Upper lobe of left lung (tissue), 5 donors: ENCODE results near the gene SLC26A3.

DNA sequence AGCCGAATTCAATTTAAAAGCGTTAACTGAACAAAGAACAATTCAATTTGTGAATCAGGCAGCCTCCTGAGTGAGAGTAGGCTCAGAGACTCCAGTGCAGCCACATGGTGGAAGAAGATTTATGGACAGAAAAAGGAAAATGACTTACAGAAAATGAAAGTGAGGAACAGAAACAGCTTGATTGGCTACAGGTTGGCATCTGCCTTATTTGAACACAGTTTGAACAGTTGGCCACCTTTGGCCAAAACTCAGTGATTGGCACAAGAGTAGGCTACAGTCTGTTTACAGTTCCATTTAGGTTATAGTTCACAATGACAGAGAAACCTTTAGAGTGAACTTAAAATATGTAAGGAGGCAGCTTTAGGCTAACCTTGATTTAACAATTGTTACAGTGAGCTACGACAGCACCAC, 86.3 kb upstream of the CCDC71L start:
- PRO-cap, 2 experiments, result no peak in any of the 2 experiments
- RAMPAGE, long total RNA, 4 experiments, result no peak in any of the 4 experiments

DNA sequence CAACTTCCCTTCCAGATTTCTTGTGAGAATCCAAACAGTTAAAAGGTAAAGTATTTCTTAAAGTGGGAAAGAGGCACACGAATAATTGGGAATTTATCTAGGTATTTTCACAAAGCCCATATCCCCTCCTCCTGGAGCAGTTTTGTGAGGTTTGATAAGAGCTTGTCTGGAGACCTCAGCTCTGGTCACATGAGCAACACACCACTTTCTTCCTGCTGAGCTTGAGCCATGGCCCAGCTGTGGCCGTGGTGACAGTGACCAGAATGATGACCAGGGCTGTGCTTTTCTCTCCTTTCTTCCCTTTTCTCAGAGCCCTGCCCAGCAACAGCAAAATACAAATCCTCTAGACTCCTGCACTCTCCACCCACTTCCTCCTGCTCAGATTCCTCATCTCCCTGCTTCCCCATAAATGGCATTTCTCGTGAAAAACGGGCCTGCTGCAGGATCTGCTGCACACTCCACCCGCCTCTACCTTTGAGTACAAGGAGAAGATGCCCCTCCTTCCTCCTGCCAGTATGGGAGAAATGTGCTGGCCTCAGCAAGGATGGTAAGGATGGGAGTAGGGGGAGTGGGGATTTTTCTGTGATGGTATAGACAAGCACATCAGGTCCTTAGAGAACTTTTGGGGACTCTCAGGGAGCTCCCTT, 87.8 kb downstream of the PIK3CG start:
- PRO-cap, 2 experiments, result no peak in any of the 2 experiments
- RAMPAGE, long total RNA, 4 experiments, result no peak in any of the 4 experiments

GRCh38 chr7:106978321-106978942, 66.1 kb upstream of the PRKAR2B start:
- PRO-cap, 2 experiments, result no peak in any of the 2 experiments
- RAMPAGE, long total RNA, 4 experiments, result no peak in any of the 4 experiments

- PRO-cap, 2 experiments, result no peak in any of the 2 experiments
- RAMPAGE, long total RNA, 4 experiments, result no peak in any of the 4 experiments
These were observed 34.2 kb downstream of the HBP1 start for GRCh38 chr7:107202917-107203535.

DNA sequence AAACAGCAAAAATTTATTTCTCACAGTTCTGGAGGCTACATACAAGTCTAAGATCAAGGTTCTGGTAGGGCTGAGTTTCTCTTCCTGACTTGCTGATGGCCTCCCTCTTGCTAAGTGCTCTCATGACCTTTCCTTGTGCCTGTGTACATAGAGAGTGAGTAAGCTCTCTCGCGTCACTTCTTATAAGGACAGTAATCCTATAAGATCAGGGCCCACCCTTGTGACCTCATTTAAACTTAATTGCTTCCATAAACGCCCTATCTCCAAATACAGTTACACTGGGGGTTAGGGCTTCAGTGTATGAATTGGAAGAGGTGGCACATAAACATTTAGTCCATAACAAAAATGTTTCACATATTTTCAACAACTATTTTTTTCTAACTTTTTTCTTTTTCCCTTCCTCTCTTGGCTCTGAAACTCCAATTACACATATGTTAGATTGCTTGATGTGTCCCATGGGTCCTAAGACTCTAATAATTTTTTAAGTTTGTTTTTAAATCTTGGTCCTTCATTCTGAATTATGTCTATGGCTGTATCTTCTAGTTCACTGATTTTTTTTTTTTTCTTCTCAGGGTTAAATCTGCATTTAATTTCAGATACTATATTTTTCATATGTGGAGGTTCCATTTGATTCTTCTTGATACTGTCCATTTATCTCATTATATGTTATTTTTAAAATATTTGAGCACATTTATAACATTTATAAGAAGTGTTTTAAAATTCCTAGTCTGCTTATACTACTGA, 149.9 kb downstream of the HBP1 start:
- PRO-cap, 2 experiments, result no peak in any of the 2 experiments
- RAMPAGE, long total RNA, 4 experiments, result no peak in any of the 4 experiments

DNA sequence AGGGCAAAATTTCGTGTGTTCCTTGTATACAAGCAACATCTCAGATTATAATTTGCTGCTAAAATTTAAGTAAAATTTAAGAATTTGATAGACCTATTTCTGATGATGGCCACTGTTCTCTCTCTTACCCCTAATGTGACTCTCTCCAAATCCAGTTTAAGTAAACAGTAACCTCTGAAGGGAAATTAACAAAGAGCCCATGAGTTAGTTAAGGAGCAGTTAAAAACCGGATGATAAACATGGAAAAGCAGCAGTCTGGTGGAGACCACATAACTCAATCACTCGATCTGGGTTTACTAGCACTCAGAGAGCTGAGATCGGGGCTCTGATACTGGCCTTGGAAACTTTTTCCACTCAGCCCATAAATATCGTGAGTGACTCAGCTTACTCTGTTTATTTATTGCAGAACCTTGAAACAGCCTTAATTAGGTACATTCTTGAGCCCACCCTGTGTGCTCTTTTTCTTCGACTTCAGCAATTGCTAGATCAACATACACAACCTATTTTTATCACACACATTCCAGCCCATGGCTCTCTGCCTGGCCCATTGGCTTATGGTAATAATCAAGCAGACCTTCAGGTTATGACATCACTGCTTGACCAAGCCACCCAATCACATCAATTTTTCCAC, 82.3 kb upstream of the GPR22 start:
- PRO-cap, 2 experiments, result no peak in any of the 2 experiments
- RAMPAGE, long total RNA, 4 experiments, result no peak in any of the 4 experiments

DNA sequence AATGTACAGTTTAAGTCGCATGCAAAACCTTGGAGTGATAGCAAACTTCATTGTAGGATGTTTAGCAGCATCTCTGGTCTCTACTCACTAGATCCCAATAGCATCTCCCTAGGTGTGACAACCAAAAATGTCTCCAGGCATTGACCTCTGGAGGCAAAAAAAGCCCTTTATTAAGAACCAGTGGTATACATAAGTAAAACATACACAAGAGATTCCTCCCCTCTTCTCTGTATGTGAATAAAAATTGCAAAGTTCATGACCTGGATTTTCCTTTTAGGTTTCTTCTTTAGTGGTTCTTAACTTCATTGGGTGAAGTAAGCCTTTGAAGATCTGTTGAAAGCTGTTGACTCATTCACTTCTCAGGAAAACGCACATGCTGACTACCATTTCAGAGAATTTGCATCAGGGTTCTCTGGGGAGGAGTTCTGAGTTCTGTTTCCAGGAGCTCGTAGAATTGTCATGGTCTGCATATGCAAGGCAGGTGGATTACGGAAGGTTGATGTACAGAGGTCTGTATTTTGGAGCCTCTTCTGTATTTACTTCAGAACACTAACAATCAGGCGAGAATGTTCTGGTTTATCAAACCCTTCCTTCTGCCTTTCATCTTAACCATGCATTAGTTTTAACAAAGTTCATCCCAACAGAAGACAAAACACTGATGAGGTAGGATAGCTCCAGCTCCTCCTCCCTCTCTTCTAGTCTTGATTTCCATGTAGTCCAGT, 993 bp upstream of the SLC26A4 start:
- PRO-cap, 2 experiments, result no peak in any of the 2 experiments
- RAMPAGE, long total RNA, 4 experiments, result no peak in any of the 4 experiments

DNA sequence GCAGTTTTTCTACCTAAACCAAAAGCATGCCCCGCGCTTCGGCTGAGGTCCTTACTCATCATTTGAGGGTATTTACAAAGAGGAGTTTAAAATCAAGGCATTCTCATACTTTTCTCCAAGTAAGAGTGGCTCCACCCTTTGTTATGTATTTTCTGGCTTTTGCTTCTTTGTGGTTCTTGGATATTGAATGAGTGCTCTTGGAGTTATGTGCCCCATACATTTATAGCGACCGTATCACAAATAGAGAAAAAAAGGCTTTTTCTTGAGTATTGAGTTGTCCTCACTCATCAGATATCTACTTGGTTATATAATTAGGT, 735 bp downstream of the CBLL1 start:
- PRO-cap, 2 experiments, result no peak in any of the 2 experiments
- RAMPAGE, long total RNA, 4 experiments, result no peak in any of the 4 experiments

DNA sequence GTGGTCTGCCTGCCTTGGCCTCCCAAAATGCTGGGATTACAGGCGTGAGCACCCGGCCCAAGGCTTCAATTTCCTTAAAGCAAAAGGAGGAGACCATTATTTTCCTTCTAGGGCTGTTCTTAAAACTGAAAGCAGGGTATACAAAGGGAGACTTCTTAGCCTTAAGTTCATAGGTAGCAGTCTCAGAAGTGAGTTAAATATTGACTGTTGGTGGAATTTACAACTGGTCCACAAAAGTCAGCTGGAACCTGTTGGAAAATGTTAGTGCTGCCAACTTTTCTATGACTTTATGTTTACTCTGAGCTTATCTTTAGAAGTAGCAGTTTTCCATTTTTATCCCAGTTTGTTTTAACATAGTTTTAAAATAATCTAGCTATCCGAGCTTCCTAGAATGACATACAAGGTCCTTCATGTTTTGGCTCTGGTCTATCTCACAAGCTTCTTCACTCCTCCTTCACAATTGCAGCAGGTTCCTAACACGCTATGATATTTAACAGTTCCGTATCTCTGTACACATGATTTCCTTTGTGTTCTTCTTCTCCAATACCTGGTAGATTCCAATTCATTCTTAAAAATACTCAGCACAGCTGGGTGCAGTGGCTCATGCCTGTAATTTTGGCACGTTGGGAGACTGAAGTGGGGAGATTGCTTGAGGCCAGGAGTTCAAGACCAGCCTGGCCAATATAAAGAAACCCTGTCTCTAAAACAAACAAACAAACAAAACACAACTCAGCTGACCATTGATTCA, 3.2 kb downstream of the SLC26A3 start:
- PRO-cap, 2 experiments, result no peak in any of the 2 experiments
- RAMPAGE, long total RNA, 4 experiments, result no peak in any of the 4 experiments

DNA sequence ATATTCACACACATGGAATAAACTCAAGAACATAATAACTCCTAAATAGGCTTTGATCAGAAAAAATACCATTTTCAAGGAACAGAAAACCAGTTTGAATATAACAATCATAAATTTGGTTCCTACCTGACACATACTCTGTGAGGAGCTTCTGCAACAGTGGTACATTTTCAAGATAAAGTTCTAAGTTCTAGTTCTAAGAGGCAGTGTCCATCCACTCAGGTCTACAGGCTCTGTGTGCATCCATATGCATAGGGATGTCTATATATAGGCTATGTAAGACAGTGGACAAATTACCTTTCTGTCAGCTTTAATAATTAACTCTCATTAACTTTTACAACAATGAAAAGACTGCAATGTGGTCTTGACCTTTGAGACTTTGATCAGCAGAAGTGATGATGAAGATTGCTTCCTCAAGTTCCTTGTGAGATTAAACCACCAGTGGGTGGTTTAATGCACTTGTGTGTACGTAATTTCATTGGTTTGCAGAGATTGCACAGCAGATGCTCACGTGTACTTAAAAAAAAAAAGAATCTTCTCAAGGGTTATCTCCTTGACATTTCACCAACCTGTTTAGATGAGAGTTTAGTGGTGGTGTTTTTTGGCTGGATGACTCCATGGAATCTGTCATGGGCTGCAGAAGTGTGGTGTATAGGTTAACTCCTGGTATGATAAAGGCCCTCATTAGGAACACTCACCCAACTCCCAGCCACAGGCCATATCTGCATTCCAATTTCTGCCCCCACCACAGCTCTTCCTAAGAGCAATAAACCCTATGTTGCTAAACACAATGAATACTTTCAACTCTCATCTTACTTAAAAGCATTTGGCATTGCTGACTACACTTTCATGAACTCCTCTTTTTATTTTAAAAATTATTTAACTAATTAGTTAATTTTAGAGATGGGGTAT, at the start of gene SLC26A3:
Gene SLC26A3 (minus strand): TSS at position 239 of the 912 bp plus-strand sequence.
- PRO-cap, 2 experiments, result no peak in any of the 2 experiments
- RAMPAGE, long total RNA, 4 experiments, result no peak in any of the 4 experiments

GRCh38 chr7:107843121-107843602, 40.1 kb upstream of the SLC26A3 start:
- PRO-cap, 2 experiments, result no peak in any of the 2 experiments
- RAMPAGE, long total RNA, 4 experiments, result no peak in any of the 4 experiments

DNA sequence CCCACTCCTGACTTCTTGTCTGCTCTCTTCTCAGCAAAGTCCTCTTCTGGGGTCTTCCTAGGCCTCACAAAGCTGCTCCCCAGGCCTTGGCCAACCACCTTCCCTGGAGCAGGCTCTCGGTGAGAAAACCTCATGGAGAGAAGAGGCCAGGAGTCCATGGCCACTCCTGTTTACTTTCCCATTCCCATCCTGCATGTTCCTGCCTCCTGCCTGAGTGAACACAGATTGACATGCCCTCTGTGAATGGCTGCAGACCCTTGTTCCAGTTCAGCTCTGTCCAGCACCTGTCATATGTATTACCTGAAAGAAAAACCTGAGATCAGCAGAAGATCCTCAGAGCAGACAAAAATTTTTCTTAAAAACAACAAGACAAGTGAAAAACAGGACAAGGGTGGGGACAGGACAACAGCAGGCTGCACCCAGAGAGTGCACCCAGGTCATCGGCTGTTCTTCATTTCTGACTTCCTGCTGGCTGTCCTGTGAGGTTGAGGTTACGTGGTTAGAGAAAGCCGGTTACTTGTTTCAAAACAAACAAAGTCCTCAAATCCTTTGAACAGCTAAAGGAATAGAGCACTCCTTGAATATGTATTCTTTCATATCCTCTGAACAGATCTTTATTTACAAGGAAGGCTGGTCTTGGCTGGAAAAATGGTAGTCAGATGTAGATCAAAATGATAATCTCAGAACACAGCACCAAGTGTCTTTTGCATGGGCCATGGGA, 34.0 kb upstream of the DLD start:
- PRO-cap, 2 experiments, result no peak in any of the 2 experiments
- RAMPAGE, long total RNA, 4 experiments, result no peak in any of the 4 experiments

DNA sequence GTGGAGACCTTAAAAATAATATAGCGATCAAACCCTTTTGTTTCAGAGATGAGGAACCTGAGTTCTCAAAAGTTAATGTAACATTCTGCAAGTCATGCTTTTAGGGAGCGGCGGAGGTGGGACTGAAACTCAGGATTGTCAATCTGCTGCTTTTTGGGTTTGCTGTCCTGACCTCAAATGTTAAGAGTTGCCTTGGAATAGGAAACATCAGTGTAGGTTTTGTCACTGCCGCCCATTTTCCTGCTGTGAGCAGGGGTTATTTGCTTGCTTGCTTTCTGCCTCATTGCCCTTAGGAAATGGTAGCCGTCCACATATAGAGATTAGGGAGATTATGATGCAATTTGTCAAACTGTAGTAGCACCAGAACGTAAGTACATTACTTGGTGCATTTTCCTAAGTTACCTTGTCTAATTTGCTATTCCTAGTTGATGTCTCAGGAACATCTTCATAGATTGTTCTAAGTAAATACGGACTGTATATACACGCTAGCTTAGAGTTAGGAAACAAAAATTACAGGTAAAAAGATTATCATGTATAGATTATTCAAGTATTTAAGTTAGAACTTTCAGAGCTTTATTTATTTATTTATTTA, 1.1 kb downstream of the DLD start:
- PRO-cap, 2 experiments, result no peak in any of the 2 experiments
- RAMPAGE, long total RNA, 4 experiments, result no peak in any of the 4 experiments

- PRO-cap, 2 experiments, result no peak in any of the 2 experiments
- RAMPAGE, long total RNA, 4 experiments, result no peak in any of the 4 experiments
These were observed 48.9 kb downstream of the DLD start for GRCh38 chr7:107939696-107940458.

DNA sequence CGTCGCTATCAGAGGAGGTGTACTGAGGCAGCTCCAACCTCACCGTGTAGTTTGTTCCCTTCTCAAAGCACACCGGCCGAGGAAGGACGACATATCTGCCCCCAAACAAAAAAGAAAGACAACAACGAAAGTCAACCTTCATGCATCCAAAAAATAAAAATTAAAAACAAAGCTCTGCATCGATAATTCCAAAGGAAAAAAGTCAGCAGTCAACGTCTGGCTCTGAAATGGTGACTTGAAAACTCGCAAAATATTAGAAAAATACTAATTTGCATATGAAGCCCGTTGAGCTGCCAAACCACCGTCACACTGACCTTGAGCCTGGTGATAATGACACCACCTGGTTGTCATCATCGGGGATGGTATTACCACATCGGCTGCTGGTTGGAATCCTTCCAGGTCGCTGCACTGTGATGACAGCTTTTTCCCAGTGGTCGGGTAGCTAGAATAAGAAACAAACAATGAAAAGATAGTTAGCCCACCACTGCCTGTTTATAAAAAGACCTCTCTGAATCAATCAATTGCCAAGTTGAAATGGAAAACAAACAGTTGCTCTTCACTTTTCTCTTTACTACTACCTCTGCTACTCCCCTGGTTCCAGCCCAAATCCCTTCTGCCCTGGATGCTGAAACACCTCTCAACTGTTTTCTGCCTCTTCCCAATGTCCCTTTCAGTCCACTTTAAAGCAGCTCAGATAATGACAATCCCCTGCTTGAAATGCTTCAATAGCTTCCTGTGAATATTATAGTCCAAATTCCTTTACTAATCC, 41.5 kb downstream of the LAMB1 start:
- PRO-cap, 2 experiments, result no peak in any of the 2 experiments
- RAMPAGE, long total RNA, 4 experiments, result no peak in any of the 4 experiments

GRCh38 chr7:107966634-107967066, 36.3 kb downstream of the LAMB1 start:
- PRO-cap, 2 experiments, result no peak in any of the 2 experiments
- RAMPAGE, long total RNA, 4 experiments, result no peak in any of the 4 experiments

DNA sequence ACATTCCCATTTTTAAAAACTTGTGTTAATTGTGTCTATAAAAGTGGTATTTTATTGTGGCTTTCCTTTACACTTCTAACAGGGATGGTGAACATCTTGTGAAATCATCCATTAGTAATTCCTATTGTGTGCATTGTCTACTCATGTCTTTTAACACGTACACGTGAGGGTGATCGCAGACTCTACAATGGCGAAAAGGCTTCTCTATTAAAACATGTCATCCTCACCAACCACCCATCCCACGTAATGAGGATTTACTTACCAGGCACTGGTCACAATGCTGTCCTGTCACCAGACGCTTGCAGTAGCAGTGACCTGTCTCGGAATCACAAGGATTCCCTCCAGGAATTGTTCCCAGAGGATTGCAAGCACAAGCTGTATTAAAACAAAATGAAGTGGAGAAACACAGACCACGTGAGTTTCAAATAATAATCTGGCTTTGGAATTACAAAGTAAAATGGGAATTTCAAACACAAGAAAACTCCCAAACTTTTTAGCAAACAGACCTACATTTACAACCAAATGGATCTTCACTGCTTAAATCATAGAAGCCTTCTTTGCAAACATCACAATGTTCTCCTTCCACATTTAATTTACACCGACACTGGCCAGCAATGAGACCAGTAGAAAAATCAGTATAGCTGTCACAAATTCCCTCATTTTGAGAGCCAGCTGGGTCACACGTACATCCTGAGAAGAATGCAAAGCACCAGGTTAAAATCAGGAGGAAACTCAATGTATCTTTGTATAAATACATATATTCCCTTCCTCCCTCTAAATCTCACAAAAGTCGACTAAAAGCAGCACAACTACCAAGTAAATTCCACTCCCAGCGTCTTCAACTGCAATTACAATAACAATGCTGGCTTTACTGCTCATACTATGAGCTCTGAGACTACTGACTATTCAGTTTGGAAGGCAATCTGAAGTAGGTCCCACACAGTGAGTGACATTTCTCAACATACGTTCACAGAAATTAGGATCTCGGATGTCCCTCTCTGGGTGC, 27.9 kb downstream of the LAMB1 start:
- PRO-cap, 2 experiments, result no peak in any of the 2 experiments
- RAMPAGE, long total RNA, 4 experiments, result no peak in any of the 4 experiments

DNA sequence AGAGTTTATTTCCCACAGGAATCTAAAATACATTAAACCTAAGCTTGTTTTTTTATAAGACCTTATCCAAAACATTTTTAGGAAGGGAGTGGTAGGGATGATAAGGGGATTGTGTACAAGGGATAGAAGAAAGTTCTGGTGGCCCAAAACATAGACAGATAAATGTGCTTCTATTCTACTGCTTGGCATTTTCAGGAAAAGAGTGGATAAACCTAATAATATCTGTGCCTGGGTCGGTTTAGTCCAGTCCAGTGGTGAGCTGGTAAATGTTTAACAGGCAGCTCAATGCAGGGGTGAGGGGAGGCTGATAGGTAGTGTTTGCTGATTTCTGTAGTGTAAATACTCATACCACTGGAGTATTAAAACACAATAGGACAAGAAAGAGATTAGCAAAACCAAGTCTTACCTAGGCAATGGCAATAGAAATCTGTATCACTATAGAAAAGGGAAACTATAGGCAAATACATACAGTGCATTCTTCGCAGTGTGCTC, 35.4 kb downstream of the LAMB4 start:
- PRO-cap, 2 experiments, result no peak in any of the 2 experiments
- RAMPAGE, long total RNA, 4 experiments, result no peak in any of the 4 experiments

GRCh38 chr7:109647947-109648284, 1078.2 kb downstream of the DNAJB9 start:
- PRO-cap, 2 experiments, result peak in 1 of 2 experiments; most common plus-strand start chr7:109648033 (in 1)
- RAMPAGE, long total RNA, 4 experiments, result no peak in any of the 4 experiments

- PRO-cap, 2 experiments, result no peak in any of the 2 experiments
- RAMPAGE, long total RNA, 4 experiments, result no peak in any of the 4 experiments
These were observed 46.8 kb downstream of the LRRN3 start for GRCh38 chr7:111137753-111138194.